ENCODE results near the genes SMIM8, C6orf163 and CNR1.

- PRO-cap, result no peak
These were observed 189.6 kb upstream of the TBX18 start for GRCh38 chr6:84954114-84954375.

- PRO-cap, result no peak
These were observed 297.4 kb upstream of the TBX18 start for GRCh38 chr6:85061721-85062177.

DNA sequence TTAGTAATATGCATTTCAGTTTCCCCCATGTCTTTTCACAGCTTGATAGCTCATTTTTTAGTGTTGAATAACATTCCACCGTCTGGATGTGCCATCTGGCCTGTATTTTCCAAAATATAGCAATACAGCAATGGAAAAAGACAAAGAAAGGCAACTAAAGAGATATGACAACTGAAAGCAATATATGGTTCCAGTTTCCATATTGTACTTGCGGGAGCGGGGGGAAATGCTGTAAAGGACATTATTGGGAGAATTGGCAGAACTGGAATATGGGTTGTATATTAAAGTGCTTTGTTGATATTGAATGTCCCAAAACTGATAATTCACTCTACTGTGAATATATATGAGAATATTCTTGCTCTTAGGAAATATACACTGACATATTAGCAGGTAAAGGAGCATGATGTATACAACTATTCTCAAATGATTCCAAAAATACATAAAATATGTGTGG is 166.3 kb upstream of the NT5E start:
- PRO-cap, result no peak

- PRO-cap, result no peak
These were observed 1.6 kb downstream of the NT5E start for GRCh38 chr6:85451625-85451839.

DNA sequence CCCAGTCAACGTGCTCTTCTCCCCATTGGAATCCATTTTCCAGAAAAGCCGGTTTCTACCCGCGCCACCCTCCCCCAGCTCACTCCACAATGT is 178 bp downstream of the SYNCRIP start:
- PRO-cap, result no peak

GRCh38 chr6:85674417-85675209 is 31.9 kb upstream of the SYNCRIP start:
- PRO-cap, result no peak

- PRO-cap, result no peak
These were observed 33.7 kb upstream of the SYNCRIP start for GRCh38 chr6:85676294-85676872.

DNA sequence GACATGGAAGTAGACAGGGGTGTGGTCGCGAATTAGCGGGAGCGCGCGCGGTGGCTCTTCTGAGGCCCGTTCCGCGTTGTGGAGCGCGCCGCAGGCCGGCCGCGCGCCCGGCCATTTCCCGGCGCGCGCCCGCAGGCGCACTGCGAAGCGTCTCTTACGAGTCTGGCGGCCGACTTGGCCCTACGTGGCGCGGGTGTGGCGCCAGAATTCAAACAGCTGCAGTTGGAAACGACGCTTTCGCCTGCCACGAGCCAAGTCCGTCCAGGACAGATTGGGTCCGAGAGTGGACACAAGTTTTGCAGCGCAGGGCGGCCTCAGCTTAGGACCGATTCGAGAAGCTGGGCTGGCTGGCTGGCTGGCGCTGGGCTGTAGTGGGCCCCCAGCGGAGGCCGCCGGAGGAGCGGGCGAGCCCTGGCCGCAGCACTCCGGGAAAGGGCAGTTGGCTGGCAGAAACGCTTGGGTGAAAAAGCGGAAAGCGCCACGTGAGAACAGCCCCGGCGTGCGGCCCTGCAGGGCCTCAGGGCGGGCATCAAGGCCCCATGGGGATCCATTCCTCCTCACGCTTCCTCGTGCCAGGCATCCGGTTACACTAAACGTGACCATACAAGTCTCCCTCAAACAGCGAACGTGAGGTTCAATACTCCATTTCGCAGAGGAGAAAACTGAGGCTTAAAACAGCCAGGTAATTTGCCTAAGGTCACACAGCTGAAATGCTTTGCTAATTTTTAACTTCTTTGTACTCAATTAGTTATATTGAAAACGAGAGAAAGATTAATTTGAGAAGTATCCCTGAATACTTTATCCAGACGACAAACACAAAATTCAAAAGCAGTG is 36.3 kb upstream of the SYNCRIP start:
- PRO-cap, result bidirectional peak, plus-strand start at position 211 of the sequence, minus-strand start outside the sequence

GRCh38 chr6:87154777-87155095 is 629 bp upstream of the ZNF292 start:
- PRO-cap, result bidirectional peak, plus-strand start at chr6:87154901, minus-strand start at chr6:87154884; bidirectional peak, plus-strand start at chr6:87155039, minus-strand start at chr6:87155028

- PRO-cap, result bidirectional peak, plus-strand start at chr6:87322642, minus-strand start at chr6:87322514
These were observed at the start of gene SMIM8 for GRCh38 chr6:87322364-87322723. TSS of gene SMIM8 (plus strand) at chr6:87322588.

- PRO-cap, result no peak
These were observed 365 bp downstream of the GJB7 start for GRCh38 chr6:87328625-87329201.

GRCh38 chr6:87344569-87345051 is at the start of gene C6orf163:
TSS of gene C6orf163 (plus strand) at chr6:87344813.
- PRO-cap, result no peak

DNA sequence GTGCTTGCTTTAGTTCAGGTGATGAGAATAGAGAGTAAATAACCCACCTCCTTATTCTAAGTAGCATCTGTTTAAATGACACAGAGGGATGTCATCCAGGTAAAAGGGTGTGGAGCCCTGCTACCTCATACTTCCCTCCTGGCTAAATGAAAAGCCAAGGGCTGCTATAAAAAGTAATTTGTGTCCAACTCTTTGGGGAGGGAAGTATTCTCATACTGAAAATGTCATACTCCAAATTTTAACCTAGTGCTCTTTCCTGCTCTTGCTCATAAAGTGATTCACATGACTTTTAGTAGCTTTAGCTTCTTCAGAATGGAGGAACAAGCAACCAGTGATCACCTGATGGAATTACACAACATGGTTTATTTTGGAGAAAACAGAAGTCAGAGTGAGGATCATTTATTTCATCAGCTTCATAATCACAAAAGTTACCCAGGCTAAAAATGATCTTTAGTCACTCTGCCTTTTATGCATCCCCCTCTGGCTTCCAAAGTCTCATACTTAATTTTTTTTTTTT is 30.3 kb upstream of the AKIRIN2 start:
- PRO-cap, result unidirectional peak, minus-strand start at position 270 of the sequence

DNA sequence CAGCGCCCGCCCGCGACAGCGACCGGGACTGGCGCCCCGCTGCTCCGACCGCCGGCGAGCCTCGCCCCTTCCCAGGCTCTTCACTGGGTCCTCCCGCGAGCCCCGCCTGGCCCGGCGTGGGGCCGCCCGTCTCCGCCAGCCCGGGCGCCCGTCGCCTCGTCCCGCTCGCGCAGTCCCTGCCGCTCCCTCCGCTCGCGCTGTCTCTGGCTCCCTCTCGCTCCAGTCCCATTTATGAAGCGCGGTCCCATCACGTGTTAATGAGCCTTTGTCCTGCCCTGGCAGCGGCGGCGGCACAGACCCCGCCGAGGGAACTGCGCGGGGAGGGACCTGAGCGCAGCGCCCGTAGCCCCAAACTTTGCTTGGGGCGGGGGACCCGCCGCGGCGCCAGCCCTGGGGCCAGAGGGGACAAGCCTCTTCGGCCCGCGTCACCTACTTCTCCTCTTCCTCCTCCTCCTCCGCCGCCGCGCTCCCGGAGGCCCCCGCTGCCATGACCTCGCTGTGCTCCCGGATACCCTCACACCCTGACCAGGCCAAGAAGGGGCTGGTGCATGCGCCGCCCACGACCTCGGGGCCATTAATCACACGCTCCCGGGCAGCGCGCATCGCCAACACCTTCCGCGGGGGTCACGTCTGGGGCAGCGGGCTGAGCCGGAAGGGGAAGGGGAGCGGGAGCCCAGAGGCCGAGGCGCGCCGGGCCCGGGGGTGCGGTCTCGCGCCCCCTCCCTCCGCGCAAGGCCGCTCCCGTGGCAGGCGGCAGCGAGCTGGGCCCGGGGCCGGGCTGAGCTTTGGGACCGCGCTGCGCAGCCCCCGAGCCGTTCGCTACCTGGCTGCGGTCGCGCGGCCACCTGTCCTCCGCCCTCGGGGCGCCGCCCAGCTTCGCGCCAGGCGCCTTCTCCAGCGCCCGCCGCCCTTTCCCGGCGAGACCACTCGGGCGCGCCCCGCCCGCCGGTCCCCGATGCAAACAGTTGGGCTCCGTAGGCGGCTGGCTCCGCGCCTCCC is at the start of gene CNR1:
TSS of gene CNR1 (minus strand) at position 205 of the 999 bp plus-strand sequence.
- PRO-cap, result bidirectional peak, plus-strand start at position 284 of the sequence, minus-strand start at position 205 of the sequence

DNA sequence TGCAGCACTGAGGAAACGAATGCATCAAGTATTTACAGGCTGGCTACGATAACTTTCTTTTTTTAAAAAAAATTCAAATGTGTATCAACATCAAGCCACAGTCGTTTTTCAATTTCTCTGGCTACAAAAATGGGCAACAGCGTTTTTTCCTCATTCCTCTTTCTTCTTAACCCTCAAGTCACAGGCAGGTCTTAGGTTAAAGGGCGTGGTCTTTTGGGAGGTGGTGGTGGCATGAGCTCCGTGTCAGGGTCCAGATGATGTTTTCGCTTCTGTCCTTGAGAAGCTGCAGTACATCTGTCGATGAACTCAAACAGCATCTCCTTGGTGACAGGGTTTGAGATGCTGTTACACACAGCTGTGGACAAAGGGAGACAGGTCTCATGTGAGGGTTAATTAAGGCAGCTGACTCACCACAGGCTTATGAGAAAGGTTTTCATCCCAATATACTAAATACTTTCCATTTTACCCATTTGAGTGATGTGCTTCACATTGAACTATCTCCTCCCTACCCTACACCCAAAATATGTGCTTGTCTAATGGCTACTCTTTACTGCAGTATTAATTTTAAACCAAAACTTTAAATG is 350.8 kb downstream of the RNGTT start:
- PRO-cap, result no peak

DNA sequence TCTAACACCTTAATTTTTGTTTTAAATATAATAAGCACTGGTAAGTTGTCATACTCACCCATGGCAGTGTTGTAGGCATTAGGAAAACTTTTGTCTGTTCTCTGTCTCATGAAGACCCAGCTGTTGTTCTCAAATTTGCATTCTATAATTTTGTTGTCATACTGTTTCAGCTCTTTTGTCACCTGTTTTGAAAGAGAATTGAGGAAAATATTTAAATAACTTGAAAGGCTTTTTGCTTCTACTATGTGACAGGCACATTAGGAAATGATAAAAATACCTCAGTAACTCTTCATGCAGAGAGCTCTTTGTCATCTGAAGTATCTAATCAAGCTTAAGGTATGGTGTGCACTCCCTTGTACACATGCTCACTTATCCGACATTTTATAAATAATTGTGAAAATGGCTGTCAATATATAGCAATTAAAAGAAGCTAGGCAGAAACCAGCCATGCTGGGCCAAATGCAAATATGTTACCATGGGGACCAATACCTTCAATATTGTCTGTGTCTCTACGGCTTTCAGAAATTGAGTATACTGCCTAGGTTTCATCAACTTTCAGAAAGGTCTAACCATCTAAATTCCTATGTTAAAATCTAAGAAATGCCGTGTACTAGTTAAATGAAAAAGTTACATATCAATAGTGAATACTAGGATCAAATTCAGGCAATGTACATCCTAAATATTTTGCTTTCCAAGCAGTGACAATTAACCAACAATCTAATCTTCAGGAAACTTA is 349.0 kb downstream of the RNGTT start:
- PRO-cap, result no peak

GRCh38 chr6:88873172-88873524 is 90.3 kb downstream of the RNGTT start:
- PRO-cap, result no peak

- PRO-cap, result no peak
These were observed 35.9 kb upstream of the PNRC1 start for GRCh38 chr6:89044714-89044960.

DNA sequence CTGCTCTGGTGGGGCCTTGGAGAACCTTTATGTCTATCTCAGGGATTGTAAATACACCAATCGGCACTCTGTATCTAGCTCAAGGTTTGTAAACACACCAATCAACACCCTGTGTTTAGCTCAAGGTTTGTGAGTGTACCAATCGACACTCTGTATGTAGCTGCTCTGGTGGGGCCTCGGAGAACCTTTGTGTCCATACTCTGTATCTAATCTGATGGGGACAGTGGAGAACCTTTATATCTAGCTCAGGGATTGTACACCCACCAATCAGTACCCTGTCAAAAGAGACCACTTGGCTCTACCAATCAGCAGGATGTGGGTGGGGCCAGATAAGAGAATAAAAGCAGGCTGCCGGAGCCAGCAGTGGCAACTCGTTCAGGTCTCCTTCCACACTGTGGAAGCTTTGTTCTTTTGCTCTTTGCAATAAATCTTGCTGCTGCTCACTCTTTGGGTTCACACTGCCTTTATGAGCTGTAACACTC is 15.0 kb upstream of the PNRC1 start:
- PRO-cap, result no peak

- PRO-cap, result no peak
These were observed 13.0 kb downstream of the GABRR1 start for GRCh38 chr6:89204052-89204641.